WTC11 (cell line): ENCODE measurements around the gene MORC1.

GRCh38 chr3:106193504-106193837, 324.7 kb upstream of the CBLB start:
- PRO-cap, result no peak

- PRO-cap, result bidirectional peak, plus-strand start at chr3:106913134, minus-strand start at chr3:106913064; bidirectional peak, plus-strand start at chr3:106913234, minus-strand start at chr3:106913431; bidirectional peak, plus-strand start at chr3:106913589, minus-strand start at chr3:106913596
Observed at GRCh38 chr3:106912857-106913786, 464.1 kb upstream of the CCDC54 start.

DNA sequence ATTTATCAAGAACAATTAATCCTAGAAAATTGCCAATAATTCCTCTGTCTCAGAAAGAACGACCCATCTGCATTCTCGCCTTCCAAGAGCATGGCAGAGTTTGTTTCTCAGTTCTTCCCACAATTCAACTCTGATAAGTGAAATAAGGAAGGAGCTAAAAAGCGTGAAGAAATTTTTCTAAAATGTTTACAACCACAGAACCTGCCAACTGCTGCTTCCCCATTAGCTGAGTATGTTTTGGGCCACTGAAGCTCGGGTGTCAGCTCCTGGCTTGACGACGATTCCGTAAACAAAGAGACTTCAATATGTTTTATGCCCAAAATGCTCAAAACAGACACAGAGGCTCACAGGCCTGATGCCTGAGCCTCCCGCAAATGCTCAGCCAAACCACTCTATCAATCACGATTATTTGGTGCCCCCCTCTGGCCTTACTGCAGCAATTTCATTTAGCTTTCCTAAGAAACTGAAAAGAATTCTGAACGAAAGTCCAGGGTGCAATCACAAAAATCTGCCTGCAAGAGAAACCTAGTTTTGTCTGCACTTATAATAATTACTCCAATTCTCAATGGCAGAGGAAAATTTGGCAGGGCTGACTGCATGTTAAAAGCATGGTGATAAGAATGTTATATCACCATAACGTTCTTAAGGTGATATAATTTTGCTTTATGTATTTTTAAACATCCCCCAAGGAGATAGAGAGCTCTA, 259.1 kb upstream of the CCDC54 start:
- PRO-cap, result no peak

- PRO-cap, result no peak
Observed at GRCh38 chr3:107209353-107210101, 167.7 kb upstream of the CCDC54 start.

DNA sequence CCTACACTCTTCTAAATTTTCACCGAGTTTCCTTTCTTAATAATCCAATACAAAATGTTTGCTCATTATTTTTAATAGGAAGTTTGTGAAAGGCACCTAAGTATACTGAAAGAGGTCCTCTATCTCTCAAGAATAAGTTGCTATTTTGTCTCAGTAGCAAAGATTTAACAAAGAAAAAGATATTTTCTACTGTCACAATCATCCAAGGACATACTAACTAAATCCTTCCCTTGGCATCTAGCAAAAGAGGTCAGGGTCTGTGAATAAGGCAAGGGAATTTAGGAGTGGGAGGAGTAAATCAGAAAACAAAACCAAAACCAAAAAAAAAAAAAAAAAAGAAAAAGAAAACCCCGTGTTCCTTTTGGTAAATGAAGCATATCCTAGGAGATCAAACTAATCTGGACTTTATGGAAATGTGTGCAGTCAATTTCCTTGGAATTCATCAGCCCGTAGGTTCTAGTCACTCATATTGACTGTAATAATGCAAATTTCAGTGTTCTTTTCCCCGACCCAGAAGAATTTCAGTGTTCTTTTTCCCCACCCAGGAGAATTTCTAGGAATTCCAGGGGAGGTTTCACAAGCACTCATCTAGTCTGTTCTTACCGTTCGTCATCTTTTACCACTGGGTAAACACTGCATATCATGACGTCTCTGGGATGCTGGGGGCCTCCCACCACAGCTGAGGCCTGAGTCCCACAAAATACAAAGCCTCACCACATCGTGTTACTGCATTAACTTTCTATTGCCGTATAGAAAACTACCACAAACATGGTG, 113.9 kb upstream of the CCDC54 start:
- PRO-cap, result no peak

DNA sequence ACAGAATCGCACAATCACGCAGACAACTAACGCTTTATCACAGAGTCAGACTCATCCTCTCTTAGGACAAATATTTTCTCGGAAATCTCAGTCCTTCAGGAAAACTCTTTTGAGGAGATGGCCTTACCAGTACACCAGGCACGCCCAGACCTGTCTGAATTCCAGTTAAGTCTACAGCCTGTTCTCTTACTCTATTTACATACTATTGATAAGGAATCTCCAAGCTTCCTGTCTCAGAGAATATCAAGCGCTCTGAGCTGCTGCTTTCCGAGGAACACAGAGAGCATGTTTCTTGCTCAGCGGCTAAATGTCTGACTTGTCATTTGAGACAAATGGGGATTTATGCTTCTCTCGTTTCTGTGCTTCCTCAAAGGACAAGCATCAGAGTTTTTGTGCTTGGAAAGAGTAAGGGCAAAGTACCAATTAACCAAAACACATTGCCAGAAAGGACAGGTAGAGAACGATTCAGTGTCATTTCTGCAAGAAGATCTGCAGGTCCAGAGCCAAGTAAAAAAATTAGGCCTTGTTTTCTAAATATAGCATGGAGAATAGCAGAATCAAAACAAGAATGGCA, 112.3 kb upstream of the CCDC54 start:
- PRO-cap, result no peak

DNA sequence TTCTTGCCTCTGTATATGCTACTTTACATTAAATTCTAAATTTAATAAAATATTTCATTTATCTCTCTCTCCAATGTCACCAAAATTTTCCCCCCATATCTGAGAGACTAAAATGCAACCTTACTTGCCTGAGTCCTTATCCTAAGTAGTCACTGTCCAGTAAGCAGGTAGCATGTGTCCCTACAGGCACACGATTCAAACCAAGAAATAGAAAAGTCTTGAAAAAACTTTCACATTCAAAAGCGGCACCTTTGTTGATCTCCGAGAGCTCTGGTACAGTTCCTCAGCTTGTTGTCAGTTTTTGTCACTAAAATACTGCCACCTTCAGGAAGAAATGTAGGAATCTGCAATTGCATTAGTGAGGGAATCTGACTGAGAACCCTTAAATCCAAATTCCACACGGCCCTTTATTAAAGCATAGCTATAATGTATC, 43.8 kb downstream of the CCDC54 start:
- PRO-cap, result no peak

DNA sequence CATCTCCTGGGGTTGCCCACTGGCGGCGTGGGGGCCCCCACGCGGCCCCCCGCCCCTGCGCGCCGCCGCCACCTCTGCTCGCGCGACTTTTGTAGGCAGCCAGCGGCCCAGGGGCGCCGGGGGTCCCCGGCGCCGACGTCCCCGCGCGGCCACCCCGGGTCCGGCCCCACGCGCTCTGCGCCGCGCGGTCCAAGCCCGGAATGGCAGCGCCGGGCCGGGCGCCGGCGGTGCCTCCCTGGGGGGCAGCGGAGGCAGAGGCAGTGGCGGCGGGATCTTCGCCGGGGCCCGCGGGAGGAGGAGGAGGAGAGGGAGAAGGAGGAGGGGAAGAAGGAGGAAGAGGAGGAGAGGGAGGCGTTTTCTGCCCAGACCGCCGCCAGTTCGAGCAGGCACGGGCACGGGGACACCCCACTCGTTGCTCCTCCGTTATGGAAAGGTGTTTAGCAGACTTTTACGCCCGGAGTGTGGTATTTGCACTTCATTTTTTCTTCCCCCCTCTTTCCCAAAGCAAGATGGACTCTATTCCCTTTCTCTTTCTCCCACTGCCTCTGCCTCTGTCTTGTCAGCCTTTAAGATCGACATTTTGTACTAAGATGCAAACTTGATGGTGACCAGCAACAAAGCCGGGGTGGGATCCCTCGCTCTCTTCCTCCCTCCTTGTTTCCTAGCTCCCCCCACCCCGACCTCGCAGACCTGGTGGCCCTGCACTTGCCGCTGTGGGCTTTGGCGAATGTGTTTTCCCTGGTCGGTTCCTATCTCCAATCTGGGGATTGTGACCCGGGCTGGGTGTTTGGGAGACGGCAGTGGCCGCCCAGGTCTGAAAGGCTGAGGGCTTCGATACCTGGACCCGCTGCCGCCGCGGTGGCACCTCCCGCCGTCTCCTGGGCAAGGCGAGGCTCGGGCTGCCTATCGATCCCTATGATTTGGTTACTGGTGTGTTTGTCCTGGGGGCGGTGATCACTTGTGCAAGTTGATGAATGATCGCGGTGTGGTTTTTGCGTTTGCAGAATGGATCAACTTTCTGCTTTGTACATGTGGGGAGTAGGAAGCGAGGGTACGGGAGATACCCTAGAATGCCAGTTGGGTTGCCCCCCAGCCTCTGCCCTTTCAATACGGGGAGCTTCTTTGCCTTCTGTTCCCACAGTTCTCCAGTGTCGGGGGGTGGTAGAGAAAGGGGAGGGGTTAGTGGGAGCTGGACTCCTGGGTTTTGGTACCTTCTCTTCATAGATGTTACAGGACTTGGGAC, 2.7 kb downstream of the BBX start:
- PRO-cap, result bidirectional peak, plus-strand start at position 376 of the sequence, minus-strand start at position 202 of the sequence

GRCh38 chr3:107570140-107570955, 47.6 kb downstream of the BBX start:
- PRO-cap, result no peak

DNA sequence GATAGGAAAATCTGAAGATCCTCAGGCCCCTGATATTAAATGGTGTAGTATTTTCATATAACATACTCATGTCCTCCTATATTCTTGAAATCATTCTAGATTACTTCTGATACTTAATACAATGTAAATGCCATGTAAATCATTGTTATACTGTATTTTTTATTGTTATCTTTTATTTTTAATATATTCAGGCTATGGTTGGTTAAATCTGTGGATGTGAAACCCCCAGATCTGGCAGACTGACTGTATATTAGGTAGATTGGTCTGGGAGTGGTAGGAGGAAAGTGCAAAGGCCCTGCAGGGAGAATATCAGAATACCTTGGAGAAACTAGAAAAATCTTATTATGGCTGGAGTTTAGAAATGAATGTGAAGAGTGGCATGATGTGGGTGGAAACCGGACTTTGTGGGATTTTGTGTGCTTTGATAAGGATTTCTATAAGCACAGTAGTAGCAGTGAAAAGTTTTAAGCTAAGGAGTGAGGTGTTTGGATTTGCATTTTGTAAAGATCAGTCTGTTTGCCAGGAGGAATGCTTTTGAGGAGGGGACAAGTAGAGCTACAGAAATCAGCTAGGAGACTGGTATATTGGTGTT, 91.9 kb downstream of the BBX start:
- PRO-cap, result no peak

DNA sequence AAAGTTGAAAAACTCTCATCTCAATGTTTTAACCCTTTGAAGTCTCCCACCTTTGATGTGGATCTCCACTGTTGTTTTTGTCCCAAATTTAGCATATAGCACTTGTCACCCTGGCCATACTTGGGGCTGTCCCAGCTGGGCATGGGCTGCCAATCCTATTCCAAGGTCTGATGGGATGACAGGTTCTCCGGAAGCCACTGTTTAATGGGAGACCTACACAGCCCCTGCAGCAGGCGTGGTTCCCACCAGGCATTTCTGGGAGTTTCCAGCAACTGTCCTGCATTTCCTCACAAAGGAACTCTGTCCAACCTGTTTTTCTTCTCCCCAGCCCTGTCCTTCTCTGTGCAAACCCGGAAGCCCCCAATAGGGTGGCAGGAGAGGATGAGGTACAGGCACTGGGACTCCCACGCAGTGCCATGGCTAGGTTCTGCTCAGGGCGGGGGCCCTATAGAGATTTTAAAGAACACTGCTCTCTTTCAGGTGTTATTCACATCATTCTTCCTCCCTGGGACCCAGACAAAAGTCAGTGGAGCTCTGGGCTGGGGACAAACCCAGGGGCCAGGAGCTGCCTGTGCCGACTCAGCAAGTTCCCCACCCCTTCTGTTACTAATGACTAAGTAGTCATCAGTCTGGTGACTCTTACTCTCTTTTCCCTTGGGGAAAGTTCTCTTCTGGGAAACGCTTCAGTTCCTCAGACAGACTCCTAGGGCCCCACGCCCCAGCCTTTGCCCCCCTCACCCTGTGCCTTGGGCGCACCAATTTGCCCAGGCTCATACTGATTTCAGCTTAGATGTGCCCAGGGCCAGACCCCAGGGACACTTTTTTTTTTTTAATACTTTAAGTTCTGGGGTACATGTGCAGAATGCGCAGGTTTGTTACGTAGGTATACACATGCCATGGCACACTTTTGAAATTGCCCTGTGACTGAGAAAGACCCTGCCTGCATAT, 97.7 kb downstream of the CD47 start:
- PRO-cap, result no peak

GRCh38 chr3:108006178-108006778, 84.6 kb downstream of the CD47 start:
- PRO-cap, result no peak

- PRO-cap, result bidirectional peak, plus-strand start at chr3:108091657, minus-strand start at chr3:108091575
Observed at GRCh38 chr3:108091319-108091970, 614 bp upstream of the CD47 start.

DNA sequence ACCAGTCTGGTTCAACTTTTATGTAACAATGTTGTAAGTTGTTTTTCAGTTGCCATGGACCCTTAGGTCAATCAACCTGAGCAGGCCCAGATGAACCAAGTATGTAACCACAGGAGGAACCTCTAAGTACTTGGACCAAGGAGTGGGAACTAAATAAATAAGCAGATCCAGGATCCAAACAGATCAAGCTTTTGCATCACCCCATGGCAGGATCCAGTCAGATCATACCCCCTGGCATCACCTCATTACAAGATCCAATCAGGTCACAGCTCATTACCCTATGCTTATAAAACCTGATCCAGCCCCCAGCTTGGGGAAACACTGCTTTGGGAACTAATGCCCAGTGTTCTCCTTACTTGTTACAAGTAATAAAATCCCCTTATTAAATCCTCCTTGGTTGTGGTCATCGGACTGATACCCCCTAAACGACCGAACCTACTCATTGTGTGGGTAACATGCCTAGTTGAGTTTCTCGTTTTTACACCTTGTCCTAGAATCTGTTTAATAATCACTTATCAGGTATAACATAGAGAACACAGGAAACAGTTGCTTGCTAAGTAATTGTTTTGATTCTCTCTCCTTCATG, 28.7 kb upstream of the IFT57 start:
- PRO-cap, result no peak

- PRO-cap, result no peak
Observed at GRCh38 chr3:108478506-108478705, 32.0 kb downstream of the MYH15 start.

DNA sequence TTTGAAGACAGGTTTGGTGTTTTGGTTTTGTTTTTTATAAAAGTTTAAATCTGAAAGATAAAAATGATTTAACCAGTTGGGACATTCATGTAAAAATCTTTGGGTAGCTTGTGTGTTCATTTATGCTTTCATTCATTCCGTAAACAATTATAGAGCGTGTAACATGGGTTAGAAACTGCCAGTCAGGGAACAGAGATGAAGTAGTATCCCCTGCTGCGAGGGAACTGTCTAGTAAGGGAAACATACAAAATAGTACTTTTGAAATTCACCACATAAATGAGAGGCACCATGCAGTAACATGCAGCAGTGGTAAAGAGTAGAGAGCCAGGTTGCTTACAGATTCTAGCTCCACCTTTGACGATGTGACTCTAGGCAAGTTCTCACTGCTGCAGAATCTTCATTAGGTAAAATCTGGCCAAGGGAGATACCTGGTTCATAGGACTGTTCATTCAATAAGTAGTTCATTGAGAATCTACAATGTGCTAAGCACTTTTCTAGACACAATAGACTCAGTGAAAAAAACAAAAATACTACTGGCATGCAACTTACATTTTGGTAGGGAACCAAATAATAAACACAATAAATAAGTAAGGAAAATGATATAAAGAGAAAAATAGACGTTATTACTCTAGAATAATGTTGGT, 1.0 kb downstream of the DZIP3 start:
- PRO-cap, result no peak

DNA sequence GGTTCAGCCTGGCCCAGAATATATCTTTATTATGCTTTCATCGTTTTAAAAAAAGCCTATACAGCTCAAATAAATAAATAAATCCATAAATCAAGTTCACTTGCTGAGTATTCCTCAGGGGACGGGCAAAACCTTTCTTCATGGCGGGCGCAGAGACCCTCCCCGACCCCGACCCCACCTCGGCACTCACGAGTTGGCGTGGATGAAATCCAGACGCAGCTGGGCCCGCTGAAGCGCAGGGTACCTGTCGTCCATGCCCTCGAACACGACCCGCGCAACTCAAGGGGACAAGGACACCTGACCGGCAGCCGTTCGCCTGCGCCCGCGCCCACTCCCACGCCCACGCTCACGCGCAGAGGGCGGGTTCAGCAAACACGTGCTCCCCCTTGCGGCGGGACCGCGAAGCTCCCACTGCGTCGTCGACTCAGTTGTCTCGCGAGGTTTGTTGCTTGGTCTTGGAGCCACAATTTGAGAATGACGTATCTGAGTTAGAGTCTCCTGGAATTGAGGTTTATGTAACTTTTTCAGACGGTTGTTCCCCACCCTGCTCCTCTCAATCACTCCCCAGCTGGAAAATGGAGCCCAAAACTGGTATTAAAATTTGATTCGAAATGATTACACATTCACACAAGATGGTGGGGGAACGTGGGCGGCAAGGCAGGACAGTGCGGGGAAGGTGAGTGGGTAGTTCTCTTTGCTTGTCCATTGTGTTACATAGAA, at the start of gene MORC1:
Gene MORC1, minus strand, starts transcription at position 330 of the 720 bp plus-strand sequence.
- PRO-cap, result no peak

GRCh38 chr3:109161417-109161704, 24.8 kb downstream of the C3orf85 start:
- PRO-cap, result no peak

GRCh38 chr3:111071029-111071465, 569 bp upstream of the NECTIN3 start:
- PRO-cap, result bidirectional peak, plus-strand start at chr3:111071171, minus-strand start at chr3:111071145; bidirectional peak, plus-strand start at chr3:111071640, minus-strand start at chr3:111071386

- PRO-cap, result no peak
Observed at GRCh38 chr3:111590329-111590528, 4.9 kb downstream of the ZBED2 start.